ENCODE measurements around a stretch of chr1.

DNA sequence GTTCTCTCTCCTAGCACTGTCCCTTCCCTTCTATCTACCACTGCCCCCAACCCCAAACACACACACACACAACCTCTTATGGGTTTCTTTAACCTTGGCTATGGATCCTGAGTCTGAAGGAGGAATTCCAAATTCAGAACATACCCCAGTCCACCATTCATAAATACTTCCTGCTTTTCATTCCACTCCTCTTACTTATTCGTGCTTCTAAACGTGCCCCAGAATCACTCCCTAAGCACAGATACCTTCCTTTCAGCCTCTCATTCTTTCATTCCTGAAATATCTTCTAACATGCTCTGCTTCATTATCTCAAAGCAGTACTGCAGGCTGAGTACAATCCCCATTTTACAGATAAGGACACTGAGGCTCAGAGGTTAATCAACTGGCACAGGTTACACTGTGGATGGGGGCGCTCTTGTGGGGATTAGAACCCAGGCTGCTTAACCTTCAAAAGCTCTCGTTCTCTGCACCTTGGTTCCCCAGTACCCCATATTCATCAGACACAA is 162.5 kb upstream of the ACOT11 start:
- RRBS = no CpG with 5 or more reads among the region's 4 CpGs

- RRBS = 0% methylated on average over 4 of the region's 48 CpGs
Observed at GRCh38 chr1:54406690-54407177, 141.3 kb upstream of the ACOT11 start.

DNA sequence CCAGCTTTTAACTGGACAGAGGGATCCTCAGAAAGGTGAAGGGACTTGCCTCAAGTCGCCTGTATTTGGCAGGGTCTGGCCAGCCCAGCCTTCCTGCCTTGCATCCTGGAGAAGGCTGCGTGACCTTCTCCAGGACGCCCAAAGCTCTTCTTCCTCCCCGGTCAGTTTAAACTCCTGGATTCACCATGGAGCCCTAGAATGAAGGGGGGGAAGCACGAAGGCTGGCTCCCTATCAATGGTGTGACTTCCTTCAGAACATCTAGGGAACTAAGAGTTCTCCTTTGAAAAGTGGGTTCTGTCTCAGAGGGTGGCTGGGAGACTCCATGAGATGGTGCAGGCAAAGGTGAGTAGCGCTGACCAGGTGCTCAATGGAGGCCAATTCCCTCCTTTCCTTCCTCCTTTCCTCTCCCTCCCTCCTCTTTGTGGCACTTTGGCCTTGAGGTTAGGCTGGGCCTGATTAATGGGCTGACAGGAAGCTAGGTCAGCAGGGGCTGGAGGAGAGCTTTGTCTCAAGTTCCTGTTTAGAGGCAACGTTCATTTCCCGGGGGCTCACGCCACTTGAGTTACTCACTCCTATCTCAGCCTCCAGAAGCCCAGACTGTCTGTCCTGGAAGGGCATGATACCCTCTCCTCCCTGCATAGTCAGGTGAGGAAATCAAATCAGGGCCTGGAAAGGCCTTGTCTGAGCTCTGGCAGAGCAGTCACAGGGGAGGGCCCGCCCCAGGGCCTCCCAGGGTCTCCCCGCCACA is 83.6 kb upstream of the ACOT11 start:
- RRBS = no CpG with 5 or more reads among the region's 11 CpGs

- RRBS = no CpG with 5 or more reads among the region's 7 CpGs
Observed at GRCh38 chr1:54604930-54605313, 18.4 kb downstream of the FAM151A start.

DNA sequence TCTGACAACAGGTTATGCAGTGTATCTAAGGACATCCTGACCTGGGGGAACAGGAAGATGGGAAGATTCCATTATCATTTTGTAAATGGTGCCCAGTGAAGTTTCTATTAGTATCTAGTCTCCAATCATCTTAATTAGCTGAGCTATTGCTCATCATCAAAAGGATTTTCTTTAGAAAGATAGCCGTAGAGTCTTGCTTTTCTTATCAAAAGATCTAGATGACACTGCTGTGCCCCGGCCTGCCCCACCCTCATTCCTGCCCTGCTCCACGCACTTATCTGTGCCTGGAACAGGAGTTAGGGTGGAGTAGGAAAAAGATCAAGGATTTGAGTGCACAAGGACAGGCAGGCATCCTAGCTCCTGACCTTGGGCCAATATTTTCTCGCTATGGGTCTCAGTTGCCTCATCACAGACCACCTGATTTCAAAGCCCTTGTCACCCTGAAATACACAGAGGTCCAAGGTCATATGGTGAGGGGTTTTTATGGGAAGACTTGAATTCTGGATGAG is 456 bp upstream of the MROH7 start:
- RRBS = no CpG with 5 or more reads among the region's 4 CpGs

- RRBS = no CpG with 5 or more reads among the region's 5 CpGs
Observed at GRCh38 chr1:54800063-54800520, 1.0 kb downstream of the TTC22 start.

DNA sequence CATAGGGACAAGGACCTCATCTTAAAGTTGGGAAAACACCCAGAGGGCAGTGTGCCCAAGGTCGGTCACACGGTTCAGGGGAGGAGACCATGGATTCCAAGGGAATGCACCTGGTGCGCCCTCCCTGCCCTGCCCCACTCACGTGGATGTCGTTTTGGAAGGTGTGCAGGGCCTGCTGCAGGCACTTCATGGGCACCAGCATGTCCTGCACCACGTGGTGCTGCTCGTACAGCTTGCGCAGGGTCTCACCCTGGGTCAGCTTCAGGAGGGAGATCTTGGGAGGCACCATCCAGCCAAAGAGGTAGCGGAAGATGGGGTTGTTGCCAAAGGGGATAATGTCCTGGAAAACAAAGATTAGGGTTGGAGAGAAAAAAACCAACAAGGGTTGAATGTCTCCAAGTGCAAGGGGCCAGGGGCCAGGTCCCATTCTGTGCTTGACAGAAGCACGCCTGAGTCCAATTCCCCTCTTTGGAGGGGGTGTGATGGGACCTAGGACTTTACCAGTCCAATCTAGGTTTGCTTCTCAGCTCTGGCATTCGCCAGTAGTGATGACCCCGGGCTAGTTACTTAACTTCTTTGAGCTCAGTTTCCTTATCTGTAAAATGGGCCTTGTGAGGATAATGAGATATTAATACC is 33.0 kb downstream of the DHCR24 start:
- RRBS = no CpG with 5 or more reads among the region's 12 CpGs

DNA sequence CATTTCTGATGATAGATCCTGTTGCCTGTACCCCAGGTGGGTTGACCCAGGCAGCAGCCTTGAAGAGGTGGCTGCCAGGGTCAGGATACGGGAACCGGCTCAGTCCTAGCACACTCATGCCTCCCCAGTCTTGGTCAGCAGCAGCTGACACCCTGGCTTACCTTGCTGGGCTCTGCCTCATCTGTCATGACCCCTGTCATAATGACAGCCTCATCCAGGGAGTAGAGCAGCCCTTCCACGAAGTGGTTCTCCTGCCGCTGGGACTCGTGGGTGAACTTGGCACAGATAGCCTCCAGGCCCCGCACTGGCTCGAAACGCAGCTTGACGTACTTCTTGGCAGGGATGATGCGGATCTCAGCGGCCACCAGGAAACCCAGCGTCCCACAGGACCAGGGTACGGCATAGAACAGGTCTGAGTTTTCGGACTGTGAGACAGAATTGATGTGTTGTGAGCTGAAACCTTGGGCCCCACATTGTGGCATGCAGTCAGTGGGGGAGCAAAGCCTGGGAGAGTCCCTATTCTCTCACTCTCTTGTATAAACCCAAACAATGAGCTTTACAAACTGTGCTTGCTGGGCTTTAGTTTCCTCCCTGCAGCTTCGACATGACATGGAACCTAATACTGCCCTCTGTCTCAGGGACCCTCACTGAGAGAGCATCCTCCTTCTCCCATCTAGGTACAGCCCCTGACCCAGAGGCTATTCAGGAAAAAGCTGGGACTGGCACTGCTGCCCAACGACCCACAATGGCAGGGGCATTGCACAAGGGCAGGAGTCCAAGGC is 15.6 kb downstream of the DHCR24 start:
- RRBS = no CpG with 5 or more reads among the region's 16 CpGs

- RRBS = no CpG with 5 or more reads among the region's 11 CpGs
Observed at GRCh38 chr1:54884813-54885930, 1.8 kb downstream of the DHCR24 start.

GRCh38 chr1:54887332-54887755 is 349 bp upstream of the DHCR24 start:
- RRBS = no CpG with 5 or more reads among the region's 32 CpGs

GRCh38 chr1:55052553-55053019 is 13.2 kb downstream of the PCSK9 start:
- RRBS = no CpG with 5 or more reads among the region's 15 CpGs

DNA sequence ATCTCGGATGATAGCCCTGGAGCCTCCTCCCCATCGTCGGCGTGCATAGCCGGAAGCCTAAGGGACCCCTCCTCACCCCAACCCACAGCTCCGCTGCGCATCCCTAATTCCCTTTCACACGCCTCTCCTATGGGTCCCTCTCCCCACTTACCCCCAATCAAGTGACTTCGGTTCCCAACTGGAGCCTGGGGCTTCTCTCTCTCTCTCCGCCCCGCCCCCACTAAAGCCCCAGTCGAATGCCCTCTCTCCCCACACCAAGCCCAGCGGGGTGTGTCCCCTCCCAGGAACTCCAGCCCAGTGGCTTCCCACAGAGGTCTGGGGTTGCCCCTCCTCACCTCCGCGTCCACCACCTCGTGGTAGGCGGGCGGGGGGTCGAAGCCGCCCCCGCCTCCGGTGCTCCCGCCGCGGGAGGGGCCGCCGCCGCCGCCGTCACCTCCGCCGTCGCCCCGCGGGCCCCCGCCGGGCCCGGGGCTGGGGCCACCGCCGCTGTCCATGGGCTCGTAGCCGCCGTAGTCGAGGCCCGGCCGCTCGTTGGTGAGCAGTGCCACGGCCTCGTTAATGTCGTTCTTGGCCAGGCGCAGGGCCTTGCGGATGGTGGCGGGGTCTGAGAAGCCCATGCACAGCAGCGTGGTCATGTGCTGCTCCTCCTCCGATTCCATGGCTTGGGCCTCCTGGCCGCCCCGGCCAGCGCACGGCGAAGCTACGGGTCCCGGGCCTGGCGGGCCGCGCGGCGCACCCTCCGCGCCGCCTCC is 533 bp downstream of the USP24 start:
- RRBS = 1% methylated on average over 32 of the region's 70 CpGs

GRCh38 chr1:55362582-55363110 is 147.5 kb upstream of the USP24 start:
- RRBS = no CpG with 5 or more reads among the region's 3 CpGs

- RRBS = no CpG with 5 or more reads among the region's 1 CpG
Observed at GRCh38 chr1:56096345-56096704, 483.0 kb downstream of the PLPP3 start.

DNA sequence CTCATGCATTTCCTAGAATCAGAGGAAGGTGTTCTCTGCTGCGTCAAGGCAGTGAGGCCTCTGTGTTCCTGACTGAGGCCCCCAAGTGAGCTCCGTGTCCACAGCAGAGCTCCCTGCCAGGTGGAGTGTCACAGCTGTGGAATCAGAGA is 323.6 kb downstream of the PLPP3 start:
- RRBS = no CpG with 5 or more reads among the region's 2 CpGs

DNA sequence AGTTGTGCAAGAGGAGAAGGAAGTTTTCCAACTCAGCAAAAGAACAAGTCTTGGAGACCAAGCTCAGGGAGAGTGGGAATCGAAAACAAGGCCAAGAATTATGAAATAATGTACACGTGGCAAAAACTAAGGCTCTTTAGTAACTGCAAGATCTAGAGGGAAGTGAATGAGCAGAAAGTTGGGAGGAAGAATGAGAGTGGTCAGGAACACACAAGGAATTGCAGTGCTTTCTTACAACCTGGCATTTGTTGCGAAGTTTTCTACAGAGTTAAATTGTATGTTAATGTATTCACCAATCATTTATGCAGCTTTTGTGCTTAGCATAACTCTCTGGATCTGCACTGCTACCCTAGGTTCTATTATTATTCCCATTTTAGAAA is 323.4 kb downstream of the PLPP3 start:
- RRBS = no CpG with 5 or more reads among the region's 3 CpGs

DNA sequence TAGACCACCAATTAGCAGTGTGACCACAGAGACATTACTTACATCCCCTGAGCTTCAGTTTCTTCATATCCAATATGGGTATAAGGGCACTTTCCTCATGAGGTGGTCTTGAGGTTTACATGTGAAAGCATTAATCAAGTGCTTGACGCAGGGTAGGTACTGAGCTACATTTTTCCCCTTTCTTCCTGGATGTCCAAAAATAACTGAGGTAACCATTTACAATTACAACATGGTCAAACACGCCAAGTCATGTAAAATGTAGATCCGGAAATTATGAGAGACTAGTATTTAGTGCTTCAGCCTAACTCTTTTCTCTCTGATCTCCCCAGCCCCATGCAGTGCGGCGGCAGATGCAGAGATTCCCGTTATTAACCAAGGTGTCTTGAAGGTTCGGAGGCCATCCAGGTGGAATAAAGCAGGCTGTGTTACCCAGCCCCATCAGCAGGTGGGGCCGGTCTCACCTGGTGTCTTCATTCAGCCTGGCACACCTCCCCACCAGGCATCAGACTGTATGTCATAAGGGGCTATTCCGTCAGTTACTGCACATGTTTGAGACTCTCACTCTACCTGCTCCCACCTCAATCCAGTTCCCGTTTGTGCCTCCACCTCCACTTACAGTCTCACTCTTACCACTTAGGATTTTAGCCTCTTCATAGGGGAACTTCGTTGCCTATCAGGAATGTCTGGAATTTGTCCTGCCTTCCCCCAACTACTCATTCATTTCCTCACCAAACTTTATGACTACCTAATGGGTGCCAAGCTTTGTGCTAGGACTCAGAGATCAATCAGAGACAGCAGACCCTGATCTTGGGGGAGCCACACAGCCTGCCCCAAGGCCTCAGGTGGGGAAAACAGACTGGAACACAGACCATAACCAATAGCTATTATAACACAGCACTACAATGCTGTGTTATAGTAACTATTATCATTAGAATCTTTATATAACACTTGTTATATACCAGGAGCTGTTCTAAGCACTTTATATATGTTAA is 170.2 kb downstream of the PLPP3 start:
- RRBS = no CpG with 5 or more reads among the region's 11 CpGs

DNA sequence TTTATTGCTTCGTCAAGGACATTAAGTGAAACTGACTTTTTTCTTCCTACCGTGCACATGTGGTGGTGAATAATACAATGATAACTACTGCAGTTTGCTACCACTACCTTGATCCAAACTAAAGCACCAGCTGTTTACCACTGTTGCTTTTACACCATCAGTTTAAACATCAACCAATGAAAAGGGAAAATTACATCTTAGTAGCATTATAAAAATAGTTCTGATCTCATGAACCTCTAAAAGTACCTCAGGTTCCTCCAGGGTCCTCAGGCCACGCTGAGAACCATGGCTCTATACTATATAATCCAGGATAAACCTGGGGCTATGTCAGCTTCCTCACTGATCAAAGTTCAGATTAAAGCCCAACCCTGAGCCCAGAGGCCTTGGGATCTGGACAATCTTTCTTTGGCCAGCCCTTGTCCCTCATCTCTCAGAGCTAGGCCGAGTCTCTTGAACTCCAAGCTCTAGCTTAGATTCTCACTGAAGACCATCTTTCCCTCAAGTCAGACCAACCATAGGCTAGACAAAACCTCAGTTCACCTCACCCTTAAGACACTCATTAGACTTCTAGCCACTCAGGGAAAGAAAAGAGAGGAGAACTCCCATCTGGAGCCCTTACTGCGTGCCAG is 168.4 kb downstream of the PLPP3 start:
- RRBS = no CpG with 5 or more reads among the region's 5 CpGs

- RRBS = no CpG with 5 or more reads among the region's 10 CpGs
Observed at GRCh38 chr1:56457678-56458403, 121.5 kb downstream of the PLPP3 start.

DNA sequence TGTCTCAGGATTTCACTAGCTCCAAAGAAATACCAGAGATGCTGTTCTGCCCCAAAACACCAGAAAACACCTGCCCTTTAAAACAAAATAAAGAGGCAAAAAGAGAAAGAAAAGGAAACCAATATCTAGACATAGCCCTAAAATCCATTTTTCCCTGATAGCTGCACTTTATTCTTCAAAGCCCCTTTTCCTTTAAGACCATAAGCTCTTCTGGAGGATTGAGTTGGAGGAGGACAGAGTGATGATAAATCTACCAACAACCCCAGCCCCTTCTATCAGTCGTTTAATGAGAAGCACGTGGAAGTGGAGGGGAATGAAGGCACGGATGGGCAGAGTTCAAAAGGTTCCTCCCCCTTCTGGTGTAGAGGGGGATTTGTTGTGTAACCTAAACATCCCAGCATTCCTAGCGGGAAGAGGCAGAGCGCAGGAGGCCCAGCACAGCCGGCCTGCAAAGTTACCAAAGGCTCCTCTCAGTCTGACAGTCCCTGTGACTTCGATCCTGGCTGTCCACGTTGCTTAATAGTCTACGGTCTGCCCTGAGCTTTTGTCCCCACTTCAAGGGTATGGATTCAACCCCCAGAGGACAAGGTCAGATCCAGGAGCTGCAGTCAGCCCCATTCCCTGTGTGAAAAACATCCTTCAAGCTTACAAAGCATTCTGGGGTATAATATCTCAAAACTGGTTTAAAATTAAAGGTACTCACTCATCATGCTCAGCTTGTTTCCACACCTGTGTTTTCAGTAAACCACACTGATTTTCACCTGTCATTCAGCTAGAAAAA is 118.1 kb downstream of the PLPP3 start:
- RRBS = no CpG with 5 or more reads among the region's 9 CpGs

Data from GM12891 (cell line).